Neural progenitor cell (in vitro differentiated cells): ENCODE measurements around the genes TOMM70 and TFG.

DNA sequence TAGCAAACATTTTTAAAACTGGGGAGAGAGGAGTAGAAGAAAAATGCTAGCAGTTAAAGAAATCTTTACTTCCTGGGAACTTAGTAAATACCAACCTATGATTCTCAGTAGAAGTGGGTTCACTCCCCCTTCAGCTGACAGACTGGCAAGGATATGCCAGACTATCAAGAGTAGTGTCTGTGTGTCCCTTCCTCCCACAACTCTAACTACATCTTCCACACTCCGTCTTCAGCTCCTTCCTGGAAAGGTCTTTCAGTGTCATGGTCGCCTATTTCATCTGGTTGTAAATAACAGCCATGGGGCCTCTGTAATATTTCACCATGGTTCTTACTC, 90.5 kb downstream of the FILIP1L start:
- RAMPAGE, long total RNA = no peak

DNA sequence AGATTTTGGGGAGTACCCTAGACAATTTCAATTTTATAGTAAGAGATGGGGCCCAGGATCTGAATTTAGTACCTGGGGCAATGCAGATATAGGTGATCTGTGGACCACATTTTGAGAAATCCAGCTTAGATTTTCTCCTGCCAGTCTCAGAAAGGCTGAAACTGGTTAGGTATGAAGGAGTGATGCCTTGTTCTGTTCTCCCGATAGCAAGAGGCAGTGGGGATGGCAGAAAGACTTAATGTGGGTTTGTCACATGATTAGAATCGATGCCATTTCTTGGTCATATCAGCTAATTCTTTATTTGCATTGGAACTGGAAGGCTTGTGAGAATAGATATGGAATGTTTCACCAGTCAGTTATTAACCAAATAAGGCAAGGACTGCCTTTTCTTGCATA, 33.9 kb downstream of the FILIP1L start:
- RAMPAGE, long total RNA = no peak

DNA sequence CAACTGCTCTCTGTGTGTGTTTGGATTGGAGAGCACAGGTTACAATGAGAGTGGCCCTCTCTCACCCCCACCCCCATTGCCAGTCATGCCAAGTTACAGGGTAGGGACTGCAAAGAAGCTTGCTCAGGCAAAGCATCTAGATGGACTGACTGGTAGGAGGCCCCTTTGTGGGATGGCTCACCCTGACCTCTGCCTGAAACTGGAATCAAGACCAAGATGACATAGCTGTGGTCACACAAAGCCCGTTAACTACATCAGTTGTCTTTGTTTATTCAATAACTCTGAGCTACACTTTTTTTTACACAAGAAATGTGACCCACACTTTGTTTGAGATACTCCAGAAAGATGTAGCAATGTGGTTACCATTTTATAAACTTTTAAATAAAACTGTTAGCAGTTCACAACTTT, 10.2 kb downstream of the FILIP1L start:
- RAMPAGE, long total RNA = no peak

- RAMPAGE, long total RNA = no peak
Measured at GRCh38 chr3:100335340-100335810, 818 bp downstream of the NIT2 start.

DNA sequence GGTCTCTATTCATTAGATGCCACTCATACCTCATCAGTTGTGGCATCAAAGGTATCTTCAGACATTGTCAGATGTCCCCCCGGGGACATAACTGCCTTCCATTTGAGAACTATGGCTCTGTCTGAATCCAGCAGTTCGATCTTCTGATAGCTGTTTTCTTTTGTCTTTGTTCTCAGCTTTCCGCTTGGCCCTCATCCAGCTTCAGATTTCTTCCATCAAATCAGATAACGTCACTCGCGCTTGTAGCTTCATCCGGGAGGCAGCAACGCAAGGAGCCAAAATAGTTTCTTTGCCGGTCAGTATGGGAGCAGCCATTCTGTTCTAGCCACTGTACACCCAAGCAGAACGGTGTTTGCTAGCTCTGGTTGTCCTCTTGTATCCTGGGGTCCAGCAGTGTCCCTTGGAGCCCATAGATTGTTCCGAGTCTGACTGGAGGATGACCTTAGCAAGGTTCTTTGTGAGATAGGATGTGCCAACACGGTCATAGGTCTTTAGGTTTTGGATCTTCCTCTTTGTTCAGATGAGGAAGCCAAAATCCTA, 4.4 kb downstream of the NIT2 start:
- RAMPAGE, long total RNA = no peak

DNA sequence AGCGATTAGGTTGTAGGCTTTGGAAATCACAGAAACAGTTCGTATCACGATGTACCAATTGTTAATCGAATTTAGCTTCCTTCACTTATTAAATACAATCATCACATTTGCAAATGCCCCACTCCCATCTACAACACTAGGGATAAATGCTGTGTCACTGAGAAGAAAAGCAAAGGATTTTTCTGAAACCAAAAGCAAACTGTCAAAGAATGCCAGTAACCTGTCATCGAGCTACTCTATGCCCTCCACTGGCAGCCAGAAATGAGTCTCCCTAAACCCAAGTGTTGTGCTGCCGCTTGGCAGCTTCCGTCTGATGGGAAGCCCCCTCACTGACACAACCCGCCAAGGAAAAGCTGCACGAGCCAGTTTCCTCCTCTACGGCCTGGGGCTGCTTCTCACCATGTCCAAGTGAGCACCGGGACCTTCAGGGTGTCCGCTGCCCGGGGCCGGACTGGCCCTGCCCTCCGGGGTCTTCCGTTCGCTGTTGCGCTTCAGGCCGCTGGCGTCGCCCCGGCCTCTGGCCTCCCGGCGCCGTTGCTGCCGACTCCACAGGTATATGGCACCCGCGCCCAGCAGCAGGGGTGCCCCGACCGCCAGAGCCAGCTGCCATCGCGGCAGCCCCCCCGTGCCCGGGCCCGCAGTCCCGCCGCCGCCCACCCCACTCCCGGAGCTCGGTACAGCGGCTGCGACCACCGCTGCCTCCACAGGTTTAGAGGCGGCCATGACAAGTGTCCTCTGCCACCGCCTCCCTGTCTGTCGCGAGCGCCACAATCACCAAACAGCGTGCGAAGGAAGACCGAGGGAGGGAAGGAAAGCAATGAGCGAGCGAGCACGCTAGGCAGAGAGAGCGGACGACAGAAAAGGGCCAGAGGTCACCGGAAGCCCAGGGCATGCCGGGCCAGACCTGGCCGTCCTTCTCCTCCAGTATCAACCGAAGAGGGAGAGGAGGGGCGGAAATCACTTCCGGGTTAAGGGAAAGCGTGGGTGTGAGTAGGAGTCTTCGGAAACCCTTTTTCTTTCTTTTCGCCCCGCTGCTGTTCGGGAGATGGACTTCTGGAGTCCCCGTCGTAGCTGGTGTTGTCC, at the start of gene TOMM70:
Gene TOMM70 (minus strand): TSS at position 863 of the 1,083 bp plus-strand sequence.
- RAMPAGE, long total RNA = no peak

DNA sequence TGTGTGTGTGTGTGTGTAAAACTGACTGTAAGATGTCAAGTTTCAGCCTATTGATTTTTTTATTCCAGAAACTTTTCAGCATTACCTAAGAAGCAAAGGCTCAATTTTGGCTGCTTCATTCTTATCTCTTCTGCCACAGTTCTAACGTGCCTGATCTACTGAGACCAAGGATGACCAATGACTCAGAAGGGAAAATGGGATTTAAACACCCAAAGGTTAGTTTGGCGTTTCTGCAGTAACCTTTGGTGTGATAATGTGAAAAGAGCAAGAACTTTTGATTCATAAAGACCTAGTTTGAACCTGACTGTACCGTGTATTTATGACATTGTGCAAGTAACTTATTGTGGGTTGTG, 27.0 kb downstream of the TMEM45A start:
- RAMPAGE, long total RNA = no peak

DNA sequence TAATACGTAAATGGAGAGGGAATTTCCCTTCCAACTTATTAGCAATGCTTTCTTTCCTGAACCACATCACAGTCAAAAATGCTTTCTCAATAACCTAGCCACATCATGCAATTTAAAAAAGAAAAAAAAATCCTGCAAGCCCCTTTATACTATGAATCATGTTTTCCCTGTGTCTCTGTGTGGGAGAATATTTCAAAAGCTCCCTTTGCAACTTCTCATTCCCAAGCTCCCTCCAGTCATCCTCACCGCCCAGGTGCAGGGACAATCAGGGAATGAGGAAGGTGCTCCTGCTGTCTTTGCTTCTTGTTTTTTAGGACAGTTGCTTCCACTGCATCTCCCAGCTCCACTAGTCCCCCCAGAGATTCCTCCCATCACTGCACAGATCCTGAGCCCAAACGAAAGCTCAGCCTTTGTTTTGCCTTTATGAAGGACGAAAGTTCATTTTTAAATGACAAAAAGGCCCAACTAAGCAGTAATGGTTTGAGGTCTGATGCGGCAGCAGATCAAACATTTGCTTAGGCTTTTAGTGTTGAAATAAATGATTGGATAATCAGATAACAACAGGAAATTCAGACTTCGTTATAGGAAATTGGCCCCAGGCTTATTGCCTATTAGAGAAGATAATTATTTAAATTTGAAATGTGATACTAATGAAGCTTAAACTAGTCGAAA, 47.8 kb upstream of the ADGRG7 start:
- RAMPAGE, long total RNA = no peak

DNA sequence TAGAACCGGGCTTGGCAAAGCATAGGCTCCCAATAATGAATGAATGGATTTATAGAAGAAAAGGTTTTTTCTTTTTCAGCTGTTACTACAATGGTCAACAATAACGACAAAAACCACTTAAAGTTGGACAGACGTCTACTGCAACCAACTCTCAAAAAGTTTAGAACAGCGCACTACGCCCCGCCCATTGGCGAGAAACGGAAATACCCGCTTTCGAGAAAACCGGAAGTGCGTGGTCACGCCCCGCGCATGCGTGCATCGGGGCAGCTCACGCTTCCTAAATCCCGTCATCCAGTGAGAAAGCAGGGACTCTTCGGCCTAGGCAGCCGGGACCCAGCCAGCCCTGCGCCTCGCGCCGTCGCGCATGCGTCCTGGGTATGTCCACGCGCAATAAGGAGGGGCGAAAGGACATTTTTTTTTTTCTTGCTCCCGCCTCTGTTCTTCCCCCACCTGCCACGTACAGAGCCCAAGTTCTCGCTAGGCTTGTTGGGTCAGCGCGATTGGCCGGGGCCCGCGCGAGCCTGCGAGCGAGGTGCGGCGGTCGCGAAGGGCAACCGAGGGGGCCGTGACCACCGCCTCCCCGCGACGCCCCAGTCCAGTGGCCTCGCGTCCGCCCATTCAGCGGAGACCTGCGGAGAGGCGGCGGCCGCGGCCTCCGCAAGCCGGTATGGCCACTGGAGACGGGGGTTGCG, at the start of gene TFG:
Gene TFG (plus strand): TSS at position 438 of the 692 bp plus-strand sequence.
- RAMPAGE, long total RNA = no peak

DNA sequence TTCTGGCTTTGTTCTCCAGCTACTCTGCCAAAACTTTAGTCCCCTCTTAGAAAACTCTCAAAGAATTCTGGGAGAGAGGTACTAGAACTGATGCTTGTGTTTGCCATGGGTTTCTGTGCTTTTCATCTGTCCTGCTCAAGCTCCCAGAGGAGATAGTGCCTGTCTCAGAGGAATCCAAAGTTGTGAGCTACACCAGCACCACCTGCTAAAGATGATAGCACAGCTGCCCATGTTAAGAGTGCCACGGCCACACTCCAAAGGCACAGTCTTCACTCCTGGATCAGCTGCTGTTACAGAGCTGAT, 150.0 kb downstream of the IMPG2 start:
- RAMPAGE, long total RNA = no peak

GRCh38 chr3:101216495-101217279, 103.7 kb downstream of the IMPG2 start:
- RAMPAGE, long total RNA = no peak

GRCh38 chr3:101521458-101521829, 8.4 kb upstream of the SENP7 start:
- RAMPAGE, long total RNA = no peak

GRCh38 chr3:101530465-101531039, 17.5 kb upstream of the SENP7 start:
- RAMPAGE, long total RNA = no peak

- RAMPAGE, long total RNA = no peak
Measured at GRCh38 chr3:101543077-101543597, 18.5 kb upstream of the TRMT10C start.

DNA sequence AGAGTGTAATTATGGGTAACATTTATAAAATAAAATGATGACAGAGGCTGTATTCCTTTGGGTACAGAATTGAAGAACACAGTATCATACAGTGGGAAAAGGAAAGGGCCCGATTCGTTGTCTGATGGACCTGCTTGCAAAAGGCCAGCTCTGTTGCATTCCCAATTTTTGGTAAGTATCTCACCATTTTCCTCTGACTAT, 3.4 kb downstream of the NFKBIZ start:
- RAMPAGE, long total RNA = no peak

DNA sequence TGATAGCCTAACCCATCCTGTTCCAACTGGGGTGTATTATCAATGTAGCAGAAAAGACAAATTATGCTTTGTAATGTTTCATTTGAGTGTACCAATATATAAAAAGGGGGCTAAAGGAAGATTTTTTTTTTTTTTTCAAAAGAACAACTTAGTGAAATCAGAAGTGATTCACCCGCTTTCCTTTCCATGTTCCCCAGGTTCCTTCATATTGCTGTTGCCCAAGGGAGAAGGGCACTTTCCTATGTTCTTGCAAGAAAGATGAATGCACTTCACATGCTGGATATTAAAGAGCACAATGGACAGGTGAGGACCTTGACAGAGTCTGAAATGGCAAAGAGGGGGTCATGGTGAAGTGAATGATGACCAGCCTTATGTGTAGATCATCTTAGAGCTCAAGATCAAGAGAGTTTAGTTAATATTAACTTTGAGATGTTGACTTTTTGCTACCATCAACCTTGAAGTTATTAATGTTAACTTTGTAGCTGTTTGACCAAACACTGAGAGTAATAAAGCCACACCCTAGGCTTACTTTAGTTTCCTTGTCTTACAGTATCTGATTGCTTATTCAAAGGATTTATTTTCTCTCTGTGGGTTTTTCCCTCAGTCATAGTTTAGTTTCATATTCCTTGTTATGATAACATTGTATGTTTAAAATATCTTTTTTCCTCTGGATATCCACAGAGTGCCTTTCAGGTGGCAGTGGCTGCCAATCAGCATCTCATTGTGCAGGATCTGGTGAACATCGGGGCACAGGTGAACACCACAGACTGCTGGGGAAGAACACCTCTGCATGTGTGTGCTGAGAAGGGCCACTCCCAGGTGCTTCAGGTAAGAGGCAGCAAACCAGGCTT, 5.3 kb downstream of the NFKBIZ start:
- RAMPAGE, long total RNA = no peak

GRCh38 chr3:101857753-101858120, 8.4 kb downstream of the NFKBIZ start:
- RAMPAGE, long total RNA = no peak

GRCh38 chr3:101868284-101869228, 19.2 kb downstream of the NFKBIZ start:
- RAMPAGE, long total RNA = no peak

GRCh38 chr3:101888652-101889085, 39.4 kb downstream of the NFKBIZ start:
- RAMPAGE, long total RNA = no peak

GRCh38 chr3:101950427-101951200, 101.3 kb downstream of the NFKBIZ start:
- RAMPAGE, long total RNA = no peak